A172 (cell line): Measurements from ENCODE around the gene SCG5.

- RAMPAGE, long total RNA: no peak
These were observed at the start of gene SCG5 for GRCh38 chr15:32641291-32642185. SCG5 (plus strand) TSS chr15:32641710.

- RAMPAGE, long total RNA: no peak
These were observed 55.7 kb downstream of the GREM1 start for GRCh38 chr15:32773423-32774002.

- RAMPAGE, long total RNA: no peak
These were observed 80.9 kb downstream of the GREM1 start for GRCh38 chr15:32798548-32799251.

DNA sequence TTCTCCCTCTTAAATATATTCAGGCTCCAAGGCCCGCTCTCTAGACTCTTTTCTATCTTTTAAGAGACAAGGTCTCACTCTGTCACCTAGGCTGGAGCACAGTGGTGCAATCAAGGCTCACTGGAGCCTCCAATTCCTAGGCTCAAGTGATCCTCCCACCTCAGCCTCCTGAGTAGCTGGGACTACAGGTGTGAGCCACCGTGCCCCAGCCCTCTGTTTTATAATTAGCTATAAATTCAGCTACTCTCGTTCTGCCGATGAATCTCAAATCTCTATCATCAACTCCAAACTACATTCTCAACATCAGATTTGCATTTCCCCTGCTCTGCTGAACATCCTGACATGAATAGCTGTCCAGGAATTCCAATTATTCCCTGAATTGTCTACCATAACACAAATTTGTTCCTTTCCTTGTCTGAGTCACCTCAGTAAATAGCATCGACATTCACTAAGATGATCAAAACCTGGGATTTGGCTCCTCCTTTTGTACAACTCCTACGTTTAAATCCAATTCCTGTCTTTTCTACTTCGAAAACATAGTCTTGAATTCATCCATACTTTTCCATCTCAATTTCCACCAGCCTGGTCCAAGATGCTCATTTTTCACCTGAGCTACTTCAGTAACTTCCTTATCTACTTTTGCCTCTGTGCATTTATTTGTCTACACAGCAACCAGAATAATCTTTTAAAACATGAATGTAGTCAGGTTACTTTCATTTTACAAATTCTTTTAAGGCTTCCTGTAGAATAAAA, 106.9 kb downstream of the GREM1 start:
- RAMPAGE, long total RNA: no peak

- RAMPAGE, long total RNA: no peak
These were observed 167.9 kb downstream of the FMN1 start for GRCh38 chr15:33026603-33027084.

- RAMPAGE, long total RNA: no peak
These were observed 160.7 kb downstream of the FMN1 start for GRCh38 chr15:33033516-33034428.

GRCh38 chr15:33153925-33154433, 40.5 kb downstream of the FMN1 start:
- RAMPAGE, long total RNA: no peak

- RAMPAGE, long total RNA: no peak
These were observed 47.6 kb upstream of the FMN1 start for GRCh38 chr15:33242018-33242566.

DNA sequence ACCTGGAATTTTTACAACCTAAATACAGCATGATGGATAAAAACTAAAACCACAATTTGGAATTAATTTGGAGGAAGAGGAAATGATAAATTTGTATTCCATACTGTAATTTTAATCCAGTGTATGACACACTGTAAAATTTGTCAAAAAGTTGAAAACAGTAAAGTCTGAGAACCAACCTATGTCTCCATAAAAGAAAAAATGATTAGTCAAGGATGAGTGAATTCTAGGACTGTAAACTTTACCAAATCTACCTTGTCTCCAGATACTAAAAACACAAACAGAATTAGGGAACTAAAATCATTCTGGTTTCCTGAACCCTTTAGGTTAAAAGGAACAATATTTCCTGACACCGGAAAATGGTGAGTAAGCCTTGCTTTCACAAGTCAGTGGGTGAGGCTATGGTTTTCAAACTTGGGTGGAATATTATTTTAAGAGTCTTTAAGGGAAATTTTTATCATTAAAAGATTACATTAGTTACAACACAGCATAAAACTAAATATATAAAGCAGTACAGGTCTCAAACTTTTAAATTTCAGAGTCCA, 2.5 kb downstream of the SLC12A6 start:
- RAMPAGE, long total RNA: no peak

- RAMPAGE, long total RNA: no peak
These were observed 69.3 kb upstream of the GOLGA8B start for GRCh38 chr15:34652480-34653440.

DNA sequence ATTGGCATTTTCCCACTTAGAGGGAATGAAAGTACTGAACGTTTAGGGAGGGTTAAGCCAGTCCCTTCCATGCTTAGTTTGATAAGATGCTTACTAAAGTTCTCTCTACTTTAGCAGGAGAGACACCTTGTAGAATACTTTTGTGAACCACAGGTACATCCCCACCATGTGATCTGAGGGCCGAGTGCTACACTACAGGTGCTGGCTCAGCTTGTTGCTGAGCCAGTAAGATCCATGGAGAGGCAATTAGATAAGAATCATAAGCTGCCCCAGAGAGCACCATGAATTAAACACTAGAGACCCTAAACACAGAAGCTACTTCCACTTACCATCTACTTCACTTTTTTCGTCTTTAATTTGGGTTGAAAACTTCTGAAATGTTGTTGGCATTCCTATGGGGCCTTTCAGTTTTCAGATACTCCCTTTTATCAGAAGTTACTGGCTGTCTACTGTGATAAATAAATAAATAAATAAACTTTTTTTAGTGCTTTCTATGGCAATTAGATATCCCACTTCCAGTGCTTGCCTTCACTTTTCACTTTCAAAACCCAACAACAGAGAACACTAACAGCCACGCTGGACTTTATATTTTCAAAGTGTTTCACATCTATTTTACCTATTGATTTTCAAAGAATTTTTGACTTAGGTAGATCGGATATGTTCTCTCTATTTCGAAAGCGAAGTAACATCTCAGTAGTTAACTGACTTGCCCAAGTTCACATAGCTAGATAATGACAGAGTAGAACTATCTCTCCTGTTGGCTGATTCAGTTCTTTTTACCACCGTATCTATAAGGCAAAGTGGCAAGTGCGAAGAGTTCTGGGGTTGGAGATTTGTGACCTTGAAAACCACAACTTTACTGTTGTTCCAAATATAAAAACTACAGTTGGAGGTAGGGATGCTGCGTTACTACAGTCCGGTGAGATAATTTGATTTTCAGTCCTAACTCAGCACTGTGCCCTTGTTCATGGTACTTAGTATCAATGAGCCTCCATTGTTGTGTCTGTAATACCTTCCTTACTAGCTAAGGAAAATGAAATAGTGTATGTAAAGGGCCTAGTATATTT, 70.9 kb upstream of the GOLGA8B start:
- RAMPAGE, long total RNA: no peak

- RAMPAGE, long total RNA: no peak
These were observed 35.7 kb upstream of the ZNF770 start for GRCh38 chr15:35023825-35024200.

GRCh38 chr15:35312160-35312667, 227.1 kb upstream of the NANOGP8 start:
- RAMPAGE, long total RNA: no peak

DNA sequence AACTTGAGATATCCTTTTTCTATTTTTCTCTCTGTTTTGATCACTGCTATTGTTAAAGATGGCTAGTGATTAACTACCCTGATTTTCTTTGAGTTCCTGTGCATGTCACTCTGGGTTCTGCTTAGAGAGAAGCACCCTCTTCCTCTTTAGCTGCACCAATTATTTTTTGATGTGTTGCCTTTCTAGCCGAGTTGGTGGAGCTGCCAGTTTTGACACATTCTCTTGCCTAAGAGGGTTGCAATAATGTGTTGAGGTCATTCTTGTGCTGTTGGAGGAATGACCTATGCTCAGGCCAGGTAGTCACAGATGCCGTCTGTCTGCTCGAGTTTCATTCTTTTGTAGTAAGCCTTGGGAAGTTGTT, 84.5 kb upstream of the DPH6 start:
- RAMPAGE, long total RNA: no peak

DNA sequence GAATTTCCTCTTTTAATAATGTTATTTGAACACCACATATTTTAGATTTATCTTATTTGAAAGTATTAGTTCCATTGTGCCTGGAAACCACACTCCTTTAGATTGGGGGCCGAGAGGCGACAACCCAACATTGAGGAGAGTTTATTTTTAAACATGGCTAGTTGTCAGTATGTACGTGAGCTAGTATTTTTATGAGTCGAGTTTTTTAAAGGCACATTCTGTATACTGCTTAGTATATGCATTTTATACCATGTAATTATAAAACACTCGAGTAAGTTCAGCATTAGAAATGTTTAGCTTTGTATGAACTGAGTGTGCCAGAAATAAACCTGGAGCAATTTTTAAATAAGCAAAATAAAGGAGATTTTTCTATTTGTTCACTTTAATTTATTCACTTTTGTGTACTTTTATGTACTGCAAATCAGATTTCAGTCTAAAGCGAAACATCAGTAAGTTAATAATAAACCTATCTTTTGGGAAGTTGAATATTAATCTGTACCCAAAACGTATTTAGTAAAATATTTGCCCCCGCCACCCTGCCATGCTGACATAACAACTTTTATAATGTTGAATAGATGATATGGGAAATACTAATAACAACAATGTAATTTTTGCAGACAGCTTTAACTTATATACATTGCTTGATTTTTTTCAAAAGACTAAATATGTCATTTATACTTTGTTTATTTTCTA, 229.8 kb downstream of the CDIN1 start:
- RAMPAGE, long total RNA: no peak

- RAMPAGE, long total RNA: no peak
These were observed 234.7 kb downstream of the CDIN1 start for GRCh38 chr15:36814116-36814599.

DNA sequence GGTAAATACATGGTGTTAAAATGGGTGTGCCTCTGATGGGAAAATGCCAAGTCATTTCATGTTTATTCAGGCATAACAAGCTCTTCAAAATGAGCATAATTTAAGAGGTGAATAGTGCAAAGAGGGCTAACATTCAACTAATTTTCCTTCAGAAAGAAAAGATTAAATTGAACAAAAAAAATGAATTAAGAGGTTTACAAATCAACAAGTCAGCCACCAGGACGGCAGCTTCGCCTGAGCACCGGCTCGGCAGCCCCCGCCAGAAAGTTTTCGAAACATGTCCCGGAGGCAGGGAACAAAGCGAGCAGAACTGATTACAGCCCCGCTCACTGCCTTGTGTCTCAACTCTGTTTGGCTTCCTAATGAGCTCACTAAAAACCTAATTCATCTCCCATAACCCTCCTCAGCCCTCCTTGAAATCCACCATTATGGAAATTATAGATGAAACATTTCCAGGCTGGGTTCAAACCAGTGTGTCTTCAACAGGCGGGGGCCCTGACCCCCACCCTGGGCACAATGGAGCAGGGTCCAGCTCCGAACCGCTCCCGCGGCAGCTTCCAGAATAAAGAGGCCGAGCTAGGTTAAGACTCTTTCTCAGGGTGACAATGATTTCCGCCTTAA, 43.9 kb downstream of the MEIS2 start:
- RAMPAGE, long total RNA: no peak

DNA sequence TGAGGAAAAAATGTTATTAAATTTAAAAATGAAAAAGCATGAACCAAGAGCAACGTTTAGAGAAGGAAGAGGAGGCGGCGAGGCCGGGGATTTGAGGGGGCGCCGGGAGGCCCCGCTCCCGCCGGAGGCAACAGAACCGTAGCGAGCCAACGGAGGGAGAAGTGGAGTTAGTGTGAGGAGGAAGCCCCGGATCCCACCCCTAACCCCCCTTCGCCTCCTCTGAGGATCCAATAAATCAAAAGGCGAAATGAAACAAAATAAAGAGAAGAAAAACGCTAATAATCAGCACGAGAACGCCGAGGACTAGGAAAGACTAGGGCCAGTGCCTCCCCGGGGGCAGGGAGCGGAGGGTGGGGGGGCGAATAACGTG, 1.8 kb downstream of the MEIS2 start:
- RAMPAGE, long total RNA: no peak

DNA sequence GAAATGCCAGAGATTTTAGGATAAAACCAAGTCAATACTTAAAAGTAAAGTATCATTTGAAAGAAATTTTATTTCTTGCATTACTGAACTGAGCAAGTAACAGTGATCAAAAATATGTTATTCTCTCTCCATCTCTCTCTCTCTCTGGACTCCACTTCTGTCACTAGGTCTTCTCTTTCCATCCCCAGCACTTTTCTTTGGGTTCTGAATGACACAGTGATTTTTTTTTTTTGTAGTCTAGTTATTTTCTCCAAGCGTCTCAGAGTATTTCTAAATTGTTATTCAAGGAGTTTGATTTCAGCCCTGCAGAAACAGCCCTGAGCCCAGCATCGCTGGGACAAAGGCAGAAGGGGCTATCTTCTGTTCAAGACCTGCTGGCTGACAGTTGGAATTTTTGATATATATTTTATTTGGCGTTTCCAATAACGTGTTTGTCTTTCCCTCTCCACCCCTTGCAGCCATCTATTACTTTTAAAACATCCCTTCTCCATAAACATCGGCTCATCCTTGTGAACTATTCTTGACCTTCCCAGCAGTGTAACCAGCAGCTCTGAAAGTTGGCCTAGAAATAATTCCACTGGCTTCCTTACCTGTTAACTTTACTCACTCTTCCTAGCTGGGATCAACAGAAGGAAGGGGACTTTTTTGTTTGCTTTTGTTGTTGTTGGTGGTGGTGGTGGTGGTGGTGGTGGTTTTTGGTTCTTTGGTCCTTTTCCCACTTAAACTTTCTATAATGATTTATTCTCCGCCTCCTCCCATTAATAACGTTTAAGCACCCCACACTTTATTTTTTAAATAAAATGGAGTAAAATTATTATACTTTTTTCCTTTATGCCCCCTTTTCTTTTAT, 5.5 kb upstream of the MEIS2 start:
- RAMPAGE, long total RNA: no peak

GRCh38 chr15:37206604-37207120, 106.3 kb upstream of the MEIS2 start:
- RAMPAGE, long total RNA: no peak